ENCODE results near the genes DGCR6 and TBX1.

DNA sequence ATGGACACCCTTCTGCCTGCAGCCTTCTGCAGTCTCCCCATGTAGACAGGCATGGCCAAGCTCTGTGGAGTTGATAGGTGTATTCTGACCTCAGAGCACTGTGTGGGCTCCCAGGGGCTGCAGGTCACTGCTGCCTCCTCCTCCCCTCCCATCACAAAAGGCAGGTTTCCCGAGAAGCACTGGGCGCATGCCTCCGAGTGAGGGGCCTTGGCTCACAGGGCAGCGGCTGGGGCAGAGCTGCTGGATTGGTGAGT lies 2.9 kb downstream of the TUBA8 start:
- PRO-cap, result no peak

GRCh38 chr22:18527837-18528348 lies 291 bp downstream of the TMEM191B start:
- PRO-cap, result no peak

GRCh38 chr22:18536803-18537448 lies 9.3 kb downstream of the TMEM191B start:
- PRO-cap, result no peak

DNA sequence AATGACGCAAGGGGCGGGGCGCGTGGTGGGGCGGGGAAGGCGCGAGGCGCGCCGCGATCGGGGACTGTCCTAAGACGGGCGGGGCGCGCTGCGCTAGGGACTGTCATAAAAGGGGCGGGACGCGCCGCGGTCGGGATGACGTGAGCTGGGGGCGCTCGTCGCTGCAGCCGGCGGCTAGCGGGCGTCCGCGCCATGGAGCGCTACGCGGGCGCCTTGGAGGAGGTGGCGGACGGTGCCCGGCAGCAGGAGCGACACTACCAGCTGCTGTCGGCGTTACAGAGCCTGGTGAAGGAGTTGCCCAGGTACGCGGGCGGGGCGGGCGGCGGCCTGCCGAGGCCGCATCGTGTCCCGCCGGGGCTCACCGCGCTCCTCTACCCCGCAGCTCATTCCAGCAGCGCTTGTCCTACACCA lies at the start of gene DGCR6:
TSS of gene DGCR6 (plus strand) at position 138 of the 411 bp plus-strand sequence.
- PRO-cap, result no peak

DNA sequence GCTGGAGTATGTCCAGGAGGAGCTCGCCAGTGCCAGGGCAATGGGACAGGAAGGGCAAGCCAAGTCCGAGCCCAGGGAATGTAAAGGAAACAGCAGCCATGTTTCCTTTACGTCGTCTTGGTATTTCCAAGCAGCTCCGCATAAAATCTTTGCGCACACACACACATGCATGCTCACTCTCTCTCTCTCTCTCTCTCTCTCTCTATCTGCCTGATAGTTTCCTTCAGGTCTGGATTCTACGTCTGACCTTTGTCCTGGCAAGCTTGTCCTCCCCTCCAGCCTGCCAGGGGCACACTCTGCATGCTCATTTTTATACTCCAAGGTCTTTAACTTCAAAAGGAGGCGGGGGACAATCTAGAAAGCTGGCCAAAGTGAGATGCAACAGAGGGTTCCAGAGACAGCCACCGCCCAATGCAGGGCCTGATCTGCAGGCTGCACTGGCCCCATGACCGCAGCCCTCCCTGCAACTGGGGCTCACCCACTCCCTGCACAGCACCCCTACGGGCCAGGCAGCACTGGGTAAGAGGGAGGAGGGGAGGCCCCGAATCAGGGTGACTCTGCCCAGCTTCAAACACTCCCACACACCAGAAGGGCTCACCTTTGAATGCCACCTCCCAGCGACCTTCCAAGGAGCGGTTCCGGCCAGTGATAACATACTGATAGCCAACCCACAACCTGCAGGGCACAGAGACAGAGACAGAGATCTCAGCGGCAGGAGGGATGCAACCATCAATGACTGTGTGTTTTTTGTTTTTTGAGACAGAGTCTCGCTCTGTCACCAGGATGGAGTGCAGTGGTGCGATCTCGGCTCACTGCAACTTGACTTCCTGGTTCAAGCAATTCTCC lies 59.4 kb downstream of the DGCR2 start:
- PRO-cap, result no peak

DNA sequence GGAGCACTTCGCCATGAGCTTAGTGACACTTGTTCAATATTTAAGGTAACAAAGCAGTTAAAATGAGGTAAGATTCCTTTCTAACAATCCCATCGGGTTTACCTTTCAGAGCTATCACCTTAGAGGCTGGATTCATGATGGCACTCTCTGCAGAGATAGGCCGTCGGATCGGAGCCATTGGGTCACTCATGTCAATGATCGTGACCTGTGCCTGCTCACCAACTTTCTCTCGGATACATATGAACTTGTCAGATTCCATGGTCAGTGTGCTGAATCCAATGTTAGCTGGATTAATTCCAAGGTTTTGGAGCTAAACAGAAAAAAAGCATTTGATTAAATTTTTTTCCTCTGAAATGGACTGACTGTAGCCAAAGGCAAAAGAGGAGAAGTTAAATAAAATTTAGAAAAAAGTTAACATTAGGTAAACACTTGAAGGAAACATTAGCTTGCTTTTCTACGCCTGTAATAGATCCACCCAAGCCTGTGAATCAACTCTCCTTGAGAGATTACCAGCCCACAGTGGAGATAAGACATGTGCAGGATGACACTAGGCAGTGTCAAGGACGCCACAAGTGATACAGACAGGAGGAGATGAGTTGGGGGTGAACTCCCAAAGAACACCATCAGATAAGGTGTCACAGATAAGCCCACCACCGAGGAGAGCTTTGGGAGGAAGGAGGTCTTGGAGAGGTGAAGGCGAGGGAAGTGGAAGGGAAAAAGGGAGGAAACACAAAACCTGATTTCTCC lies 15.8 kb downstream of the CLTCL1 start:
- PRO-cap, result no peak

GRCh38 chr22:19426036-19426802 lies 5.3 kb downstream of the HIRA start:
- PRO-cap, result no peak

- PRO-cap, result no peak
These were observed 2.0 kb downstream of the HIRA start for GRCh38 chr22:19429376-19430005.

DNA sequence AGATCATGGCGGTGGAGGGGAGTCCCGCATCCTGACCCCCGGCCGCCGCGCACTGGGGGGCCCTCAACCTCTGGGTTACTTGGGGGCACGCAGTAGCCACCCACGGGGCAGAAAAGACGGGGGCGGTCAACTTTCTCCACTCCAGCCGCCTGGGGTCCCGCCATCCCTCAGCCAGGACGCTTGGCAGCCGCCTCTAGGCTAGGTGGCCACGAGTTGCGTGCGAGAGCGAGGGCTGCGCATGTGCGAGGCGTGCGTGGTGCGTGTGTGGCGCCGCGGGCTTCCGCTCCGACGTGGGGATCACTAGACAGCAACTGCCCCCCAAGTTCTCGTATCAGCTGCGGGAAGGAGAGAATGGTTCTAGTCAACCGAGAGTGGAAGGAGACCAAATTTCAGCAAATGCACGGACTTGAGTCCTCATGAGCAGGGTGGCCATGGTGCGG lies 42.4 kb upstream of the CLDN5 start:
- PRO-cap, result no peak

- PRO-cap, result no peak
These were observed 55.7 kb upstream of the CLDN5 start for GRCh38 chr22:19579770-19580480.

- PRO-cap, result no peak
These were observed at the start of gene TBX1 for GRCh38 chr22:19760403-19761295. TBX1 (plus strand) TSS chr22:19760778.

DNA sequence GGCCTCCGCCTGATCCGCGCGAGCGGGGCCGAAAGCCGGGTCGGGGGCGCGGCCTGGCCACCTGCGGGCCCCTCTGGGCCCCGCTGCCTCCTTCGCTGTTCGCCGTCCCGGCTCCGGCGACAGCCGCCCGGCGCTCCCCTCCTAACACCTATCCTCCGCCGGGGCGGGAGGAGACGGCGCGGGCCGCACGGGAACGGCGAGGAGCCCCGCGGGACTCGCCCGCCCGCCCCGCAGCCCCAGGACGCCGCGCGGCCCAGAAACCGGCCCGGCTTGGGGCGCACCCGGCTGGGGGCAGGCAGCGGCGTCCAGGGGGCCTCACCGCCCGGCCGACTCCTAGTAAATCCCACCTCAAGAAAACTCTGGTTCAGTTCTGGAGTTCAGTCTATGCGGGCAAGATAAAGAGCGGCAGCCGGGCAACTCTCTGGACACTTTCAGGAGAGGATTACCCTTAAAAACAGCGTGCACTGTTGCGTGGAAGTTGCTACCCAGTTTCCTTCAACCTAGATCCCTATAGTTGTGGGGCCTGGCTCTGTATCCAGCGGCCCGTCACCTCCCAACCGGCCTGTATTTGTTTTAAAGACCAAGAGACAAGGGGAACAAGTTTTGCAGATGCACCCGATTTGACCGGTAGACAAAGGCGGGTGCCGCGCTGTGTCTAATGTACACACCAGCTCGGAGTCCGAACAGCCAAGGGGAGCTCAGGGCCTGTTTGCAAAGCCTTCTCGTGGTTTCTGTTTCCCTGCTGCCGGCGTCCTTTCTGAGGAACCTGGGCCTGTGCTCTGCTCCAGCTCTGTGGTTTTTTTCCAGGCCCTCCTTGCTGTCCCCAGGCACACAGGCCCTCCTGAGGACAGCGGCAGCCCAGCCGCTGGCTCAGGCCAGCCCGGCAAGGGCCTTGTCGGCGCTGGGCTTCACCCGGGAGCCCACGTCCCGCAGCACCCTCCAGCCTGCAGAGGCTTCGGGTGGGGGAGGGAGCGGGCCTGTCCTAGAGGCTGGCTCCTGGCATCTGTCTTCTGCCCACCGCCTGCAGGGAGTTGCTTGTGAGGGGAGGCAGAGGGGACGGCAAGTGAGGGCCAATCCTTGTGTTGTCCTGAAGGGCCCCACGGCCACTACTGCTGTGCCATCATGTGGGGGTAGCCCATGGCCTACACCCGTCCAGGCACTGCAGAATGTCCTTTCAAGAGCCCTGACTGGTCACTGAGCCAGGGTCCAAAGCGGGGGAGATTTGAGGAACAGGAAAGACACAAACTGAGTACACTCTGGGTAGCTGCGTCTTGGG lies 1.2 kb downstream of the TBX1 start:
- PRO-cap, result no peak

GRCh38 chr22:19853074-19853973 lies 1.4 kb downstream of the GNB1L start:
- PRO-cap, result no peak

DNA sequence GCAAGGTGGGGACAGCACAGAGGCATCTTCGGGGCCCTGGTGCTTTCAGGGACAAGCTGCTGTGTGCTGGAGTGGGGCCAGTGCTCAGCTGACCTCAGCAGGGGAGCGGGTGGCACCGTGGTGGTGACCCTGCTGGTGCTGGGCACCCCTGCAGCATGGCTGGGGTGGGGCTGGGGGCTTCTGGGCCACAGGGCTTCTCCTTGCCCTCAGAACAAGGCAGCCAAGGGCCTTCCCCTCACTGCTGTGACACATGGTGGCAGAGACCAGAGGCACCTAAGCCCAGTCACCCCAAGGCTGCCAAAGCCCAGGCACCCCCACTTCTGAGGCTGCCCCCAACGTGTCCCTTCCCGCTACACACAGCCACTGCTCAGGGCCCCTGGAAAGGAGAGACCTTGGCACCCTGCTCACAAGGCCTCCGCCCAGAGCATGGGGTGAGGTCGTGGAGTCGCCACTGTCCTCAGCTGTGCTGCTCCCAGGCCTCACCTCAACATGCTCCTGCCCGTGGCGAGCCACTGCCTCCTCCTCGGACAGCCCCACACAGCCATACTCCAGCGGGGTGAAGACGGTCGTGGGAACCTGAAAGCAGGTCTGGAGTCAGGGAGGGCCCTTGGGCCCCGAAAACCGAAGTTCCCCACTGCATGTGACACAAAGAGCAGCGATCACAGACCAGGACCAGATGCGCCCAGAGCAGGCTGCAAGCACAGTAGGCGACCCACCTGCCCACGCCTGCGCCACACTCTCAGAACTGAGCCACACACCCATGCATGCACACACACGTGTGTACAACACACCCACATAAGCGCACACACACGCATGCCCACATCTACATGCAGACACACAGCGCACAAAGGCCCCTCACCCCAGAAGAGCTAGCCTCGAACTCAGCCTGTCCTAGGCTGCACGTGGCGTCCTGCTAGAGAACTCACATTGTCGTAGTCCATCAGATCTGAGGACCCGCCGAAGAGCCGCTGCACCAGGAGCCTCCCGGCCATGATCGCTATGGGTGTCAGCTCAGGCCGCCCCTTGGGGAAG lies 25.3 kb upstream of the GNB1L start:
- PRO-cap, result no peak

DNA sequence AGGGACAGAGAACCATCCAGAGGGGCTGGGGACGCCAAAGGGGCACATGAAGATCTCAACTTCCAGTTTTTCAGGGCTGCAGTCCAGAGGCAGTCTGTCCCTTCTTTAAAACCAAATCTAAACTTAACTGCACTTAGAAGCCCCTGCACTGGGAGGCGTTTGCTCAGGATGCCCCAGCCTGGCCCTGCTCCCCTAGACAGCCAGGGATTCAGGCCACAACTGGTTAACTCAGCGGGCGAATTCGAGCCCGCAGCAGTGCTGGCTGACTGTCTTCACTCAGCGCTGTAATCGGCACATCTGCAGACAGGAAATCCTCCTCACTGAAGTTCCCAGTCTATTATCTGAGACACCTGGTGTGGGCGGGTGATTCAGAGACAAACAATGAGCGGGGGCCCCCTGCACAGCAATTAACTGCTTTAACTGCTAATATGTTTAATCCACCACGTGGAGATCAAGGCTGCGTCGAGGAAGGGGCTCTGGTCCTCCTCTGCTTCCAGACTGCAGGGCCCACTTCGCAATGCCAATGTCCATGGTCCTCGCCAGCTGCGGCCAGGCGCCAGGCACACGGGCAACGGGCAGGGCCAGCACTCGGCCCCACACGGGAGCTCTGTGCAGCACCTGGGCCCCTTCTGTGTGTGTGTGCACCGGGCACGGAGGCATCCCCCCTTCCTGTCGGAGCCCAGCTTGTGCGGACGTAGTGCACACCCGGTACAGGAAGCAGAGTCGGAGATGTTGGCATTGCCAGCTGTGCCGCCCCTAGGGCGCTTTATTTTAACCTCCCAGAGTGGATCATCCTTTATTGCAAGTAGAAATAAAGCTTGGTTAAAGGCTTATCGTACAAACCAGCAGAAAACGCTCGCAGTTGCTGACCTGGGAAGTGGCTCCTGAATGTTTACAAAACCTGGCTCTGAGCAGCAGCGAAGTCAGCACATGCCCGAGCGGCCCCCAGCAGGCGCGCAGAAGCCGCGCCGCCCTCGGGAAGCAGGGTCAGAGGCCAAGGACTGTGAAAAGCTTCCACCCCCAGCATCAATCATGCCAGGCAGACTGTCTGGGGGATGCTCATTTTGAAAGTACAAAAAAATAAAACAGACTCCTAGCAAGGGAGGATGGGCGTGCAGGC lies 37.1 kb upstream of the GNB1L start:
- PRO-cap, result bidirectional peak, plus-strand start at position 435 of the sequence, minus-strand start at position 299 of the sequence

- PRO-cap, result no peak
These were observed 31.6 kb upstream of the COMT start for GRCh38 chr22:19909533-19910823.

- PRO-cap, result no peak
These were observed 10.5 kb upstream of the COMT start for GRCh38 chr22:19930841-19931609.

DNA sequence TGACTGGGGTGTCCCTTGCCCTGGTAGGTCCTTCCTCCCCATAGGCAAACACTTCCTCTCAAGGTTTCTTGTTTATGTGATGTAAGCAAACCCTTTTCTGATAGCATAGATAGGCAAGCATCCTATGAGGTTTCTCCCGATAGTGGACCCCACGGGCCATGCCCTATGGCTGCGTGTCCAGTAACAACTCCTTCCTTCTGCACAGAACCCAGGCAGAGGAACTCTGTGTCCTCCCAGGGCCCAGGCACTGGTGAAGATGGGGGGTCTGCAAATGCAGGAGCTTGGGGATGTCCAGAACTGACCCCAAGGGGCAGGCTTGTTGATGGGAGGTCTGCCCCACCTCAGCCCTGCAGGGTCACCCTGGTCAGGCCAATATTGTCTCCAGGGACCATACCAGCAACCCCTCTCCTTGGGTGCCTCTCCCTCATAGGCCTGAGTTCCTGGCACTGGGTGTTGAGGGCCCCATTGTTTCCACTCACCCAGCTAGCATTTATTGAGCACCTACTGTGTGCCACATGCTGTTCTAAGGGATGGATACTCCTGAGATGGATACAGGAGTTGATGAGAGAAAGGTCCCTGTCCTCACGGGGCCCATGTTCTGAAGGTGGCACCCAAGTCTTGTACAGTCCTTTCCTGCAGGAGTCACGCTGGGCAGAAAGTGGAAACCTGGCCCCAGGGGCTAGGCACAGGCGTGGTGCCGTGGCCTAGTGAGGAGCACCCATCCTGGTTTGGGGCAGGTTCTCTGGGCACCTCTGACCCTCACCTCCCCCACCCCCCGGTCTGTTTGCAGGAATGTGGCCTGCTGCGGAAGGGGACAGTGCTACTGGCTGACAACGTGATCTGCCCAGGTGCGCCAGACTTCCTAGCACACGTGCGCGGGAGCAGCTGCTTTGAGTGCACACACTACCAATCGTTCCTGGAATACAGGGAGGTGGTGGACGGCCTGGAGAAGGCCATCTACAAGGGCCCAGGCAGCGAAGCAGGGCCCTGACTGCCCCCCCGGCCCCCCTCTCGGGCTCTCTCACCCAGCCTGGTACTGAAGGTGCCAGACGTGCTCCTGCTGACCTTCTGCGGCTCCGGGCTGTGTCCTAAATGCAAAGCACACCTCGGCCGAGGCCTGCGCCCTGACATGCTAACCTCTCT lies 26.5 kb upstream of the TXNRD2 start:
- PRO-cap, result no peak

DNA sequence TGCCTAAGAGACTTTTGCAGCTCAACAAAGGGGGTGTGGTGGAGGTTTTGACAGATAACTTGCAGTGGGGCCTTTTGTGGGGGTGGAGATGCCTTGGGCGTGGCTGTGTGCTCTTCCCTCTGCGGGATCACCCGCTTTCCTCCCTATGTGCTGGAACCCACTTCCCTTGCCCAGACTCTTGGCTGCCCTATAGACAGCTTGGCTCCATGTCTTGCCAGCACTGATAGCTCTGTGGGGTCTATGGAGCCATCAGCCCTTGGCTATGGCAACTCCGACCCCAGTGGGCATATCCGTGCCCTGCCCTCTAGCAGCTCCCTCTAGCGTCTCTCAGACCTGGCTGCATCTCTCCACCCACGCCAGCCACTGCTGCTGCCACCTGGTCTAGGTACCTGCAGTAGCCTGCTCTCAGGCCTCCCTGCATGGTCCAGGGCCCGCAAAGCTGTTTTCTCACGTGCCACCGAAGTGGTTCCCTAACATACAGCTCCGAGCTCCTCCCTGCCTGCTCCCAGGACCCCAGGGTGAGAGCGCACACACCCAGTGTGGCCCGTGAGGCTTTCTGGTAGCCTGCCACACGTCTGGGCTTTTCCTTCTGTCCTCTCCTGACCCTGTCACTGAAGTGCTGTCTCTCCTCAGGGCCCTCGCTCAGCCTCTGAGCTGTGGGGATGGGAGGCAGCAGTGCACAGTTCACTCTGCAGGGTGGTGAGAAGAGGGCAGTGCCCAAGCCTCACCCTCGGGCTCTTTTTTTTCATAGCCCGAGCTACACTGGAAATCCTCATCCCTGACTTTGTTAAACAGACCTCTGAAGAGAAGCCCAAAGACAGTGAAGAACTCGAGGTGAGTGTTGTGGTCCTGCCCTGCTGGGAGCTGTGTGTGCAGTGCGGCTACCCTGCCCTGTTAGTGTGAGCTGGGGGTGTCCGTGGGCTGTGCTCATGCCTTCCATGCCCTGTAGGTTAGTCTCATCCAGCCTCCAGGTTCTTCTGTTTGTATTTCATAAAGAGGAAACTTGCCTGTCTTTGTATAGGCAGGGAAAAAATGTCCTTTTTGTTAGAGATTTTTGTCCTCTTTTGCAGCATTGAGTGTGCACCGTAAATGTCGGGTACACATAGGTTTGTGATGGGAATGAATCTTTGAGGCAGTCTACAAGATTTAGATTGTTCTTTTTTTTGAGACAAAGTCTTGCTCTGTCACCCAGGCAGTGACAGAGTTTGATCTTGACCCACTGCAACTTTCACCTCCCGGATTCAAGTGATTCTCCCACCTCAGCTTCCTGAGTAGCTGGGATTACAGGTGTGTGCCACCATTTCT lies 14.4 kb downstream of the DGCR8 start:
- PRO-cap, result no peak

DNA sequence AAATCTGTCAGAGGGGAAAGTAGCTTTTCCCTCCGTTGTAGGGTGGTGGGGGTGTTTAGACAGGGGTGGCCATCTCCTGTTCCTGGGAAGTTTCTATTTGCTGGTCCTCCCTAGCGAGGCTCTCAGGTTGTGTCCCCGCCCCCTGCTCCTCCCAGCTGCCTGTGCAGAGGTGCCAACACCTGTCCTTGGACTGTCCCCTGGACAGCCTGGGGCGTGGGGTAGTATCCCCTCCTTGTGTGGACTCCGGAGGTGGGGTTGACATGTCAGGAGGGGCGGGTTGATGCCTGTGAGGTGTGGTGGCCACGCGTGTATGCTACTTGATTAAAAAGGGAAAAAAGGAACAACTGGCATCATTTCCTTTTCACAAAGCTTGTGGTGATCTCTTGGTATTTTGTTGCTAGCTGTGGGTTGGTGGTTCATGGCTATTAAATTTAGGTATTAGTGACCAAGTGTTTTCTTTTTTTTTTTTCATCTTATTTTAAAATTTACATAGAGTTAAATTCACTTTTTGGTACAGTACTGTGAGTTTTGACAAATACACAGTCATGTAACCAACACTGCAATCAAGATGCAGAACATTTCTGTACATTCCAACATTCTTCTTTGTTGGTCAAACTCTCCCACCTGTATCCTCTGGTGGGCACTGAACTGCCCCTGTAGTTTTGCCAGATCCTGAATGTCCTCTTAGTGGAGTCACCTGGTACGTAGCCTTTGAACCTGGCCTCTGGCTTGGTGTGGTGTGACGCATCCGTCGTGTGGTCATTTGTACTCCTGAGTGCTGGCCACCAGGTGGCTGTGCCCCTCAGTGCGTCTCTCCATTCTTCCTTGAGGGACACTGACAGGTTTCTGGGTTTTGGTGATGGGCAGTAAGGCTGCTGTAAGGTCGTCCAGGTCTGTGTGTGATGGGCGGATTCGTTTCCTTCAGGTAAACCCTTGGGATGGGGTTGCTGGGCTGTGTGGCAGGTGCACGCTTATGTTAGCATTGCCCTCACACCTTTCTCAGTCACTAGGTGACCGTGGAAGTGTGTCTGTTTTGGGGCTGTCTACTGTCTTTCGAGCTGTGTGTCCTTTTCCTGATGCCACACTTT lies 13.9 kb upstream of the RANBP1 start:
- PRO-cap, result no peak

Measured in neural crest cell (in vitro differentiated cells).